Colonic mucosa (tissue), 1 donor: Measurements from ENCODE around the gene KLHL29.

DNA sequence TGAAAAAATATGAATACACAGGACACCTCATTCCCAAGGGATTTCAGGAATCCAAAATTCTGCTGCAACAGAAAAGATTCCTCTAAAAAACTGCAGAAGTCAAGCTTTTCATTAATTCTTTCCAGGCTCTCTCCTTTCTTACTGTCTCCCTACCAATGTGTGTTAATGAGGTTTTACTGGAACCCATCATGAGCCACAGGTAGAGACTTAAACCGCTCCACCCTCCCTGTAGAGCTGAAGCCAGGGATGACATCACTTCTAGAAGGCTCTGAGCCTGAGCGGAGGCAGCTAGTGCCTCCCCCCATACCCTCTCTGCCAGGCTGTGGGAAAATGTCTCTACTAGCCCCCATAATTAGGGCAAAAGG, 3.3 kb downstream of the SDC1 start:
- PRO-cap: no peak

DNA sequence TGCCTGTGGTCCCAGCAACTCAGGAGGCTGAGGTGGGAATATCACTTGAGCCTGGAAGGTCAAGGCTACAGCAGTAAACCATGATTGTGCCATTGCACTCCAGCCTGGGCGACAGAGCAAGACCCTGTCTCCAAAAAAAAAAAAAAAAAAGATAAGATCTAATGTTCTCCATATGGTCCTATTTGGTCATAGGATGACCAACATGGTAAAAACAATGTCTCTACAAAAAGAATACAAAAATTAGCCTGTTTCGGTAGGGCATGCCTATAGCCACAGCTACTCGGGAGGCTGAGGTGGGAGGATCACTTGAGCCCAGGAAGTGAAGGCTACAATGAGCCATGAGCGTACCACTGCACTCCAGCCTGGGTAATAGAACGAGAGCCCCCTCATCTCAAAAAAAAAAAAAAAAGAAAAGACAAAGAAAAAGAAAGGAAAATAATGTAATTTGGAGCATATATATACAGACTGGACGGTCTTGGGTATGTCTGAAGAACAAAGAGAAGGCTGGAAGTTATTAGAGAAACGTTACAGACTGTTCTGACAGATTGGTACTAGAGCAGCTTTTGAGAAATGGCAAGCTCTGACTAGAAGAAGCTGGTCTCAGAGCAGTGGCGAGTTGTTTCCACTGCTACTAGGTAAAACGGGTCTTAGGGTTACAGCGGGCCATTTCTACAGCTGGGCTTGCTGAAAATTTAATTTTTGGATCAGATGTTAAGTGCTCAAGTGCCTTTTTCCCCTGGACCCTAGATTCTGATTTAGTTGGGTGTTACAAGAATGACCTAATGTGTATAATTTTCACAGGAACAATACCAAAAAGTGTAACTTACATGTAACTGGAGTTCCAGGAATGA, 21.4 kb downstream of the PUM2 start:
- PRO-cap: no peak

- PRO-cap: no peak
Observed at GRCh38 chr2:20447424-20447667, 472 bp downstream of the RHOB start.

GRCh38 chr2:20529854-20530235, 83.0 kb downstream of the RHOB start:
- PRO-cap: no peak

DNA sequence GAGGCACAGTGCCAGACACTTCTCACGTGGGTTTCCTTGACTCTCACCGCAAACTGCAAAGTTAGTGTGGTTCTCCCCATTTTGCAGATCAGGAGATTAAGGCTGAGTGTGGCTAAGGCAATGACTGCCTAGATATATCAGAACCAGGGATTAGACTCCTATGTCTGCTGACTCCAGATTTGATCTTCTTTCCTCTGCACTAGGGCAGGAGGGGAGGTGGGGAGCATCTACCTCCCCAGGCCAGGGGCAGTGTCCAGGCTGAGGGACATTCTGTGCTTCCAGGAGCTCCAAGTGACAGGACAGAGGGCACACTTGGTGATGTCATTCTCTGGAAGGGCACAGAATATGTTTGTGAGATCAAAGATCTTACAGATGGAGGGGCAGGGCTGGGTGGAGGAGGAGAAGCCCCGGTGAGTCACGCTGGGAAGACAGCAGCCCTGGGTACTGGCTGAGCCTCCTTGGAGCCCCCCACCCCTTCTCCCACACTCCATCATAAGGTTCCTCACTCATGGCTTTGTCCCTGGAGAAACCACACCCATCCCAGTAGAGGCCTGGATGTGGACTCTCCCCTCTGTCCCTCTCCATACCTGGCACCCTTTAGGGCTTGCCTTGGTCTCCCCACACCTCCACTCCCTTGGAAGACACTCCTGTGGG, 92.4 kb downstream of the RHOB start:
- PRO-cap: no peak

- PRO-cap: no peak
Observed at GRCh38 chr2:20573790-20574423, 77.0 kb downstream of the HS1BP3 start.

GRCh38 chr2:20595200-20595864, 55.6 kb downstream of the HS1BP3 start:
- PRO-cap: bidirectional peak, plus-strand start at chr2:20595761, minus-strand start at chr2:20595638

GRCh38 chr2:20604445-20605333, 46.2 kb downstream of the HS1BP3 start:
- PRO-cap: no peak

DNA sequence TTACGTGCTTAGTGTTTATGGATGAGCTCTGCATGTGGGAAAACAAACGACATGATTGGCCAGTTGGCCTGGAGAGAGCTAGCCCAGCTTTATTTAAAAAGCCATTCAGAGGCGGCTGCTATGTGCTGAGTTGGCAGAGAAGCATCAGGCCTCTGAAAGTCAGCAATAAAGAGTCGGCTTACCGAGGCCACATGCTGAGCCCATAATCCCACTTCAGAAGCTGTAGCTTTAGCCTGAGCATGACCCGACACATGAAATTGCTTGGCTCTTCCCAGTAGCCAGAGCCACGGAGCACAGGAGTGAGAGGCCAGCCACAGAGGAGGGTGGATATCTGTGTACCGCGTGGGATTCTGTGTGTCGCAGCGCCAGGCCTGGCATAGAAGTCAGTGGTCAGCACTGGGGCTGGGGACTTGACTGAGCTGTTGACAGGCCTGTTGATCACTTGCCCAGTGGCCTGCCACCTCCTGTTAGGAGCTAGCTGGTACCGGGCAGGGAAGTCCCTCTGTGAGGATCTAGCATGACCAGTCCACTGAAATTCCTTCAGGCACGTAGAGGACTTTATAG, 36.2 kb downstream of the HS1BP3 start:
- PRO-cap: no peak

- PRO-cap: no peak
Observed at GRCh38 chr2:20689263-20689536, 22.3 kb downstream of the GDF7 start.

DNA sequence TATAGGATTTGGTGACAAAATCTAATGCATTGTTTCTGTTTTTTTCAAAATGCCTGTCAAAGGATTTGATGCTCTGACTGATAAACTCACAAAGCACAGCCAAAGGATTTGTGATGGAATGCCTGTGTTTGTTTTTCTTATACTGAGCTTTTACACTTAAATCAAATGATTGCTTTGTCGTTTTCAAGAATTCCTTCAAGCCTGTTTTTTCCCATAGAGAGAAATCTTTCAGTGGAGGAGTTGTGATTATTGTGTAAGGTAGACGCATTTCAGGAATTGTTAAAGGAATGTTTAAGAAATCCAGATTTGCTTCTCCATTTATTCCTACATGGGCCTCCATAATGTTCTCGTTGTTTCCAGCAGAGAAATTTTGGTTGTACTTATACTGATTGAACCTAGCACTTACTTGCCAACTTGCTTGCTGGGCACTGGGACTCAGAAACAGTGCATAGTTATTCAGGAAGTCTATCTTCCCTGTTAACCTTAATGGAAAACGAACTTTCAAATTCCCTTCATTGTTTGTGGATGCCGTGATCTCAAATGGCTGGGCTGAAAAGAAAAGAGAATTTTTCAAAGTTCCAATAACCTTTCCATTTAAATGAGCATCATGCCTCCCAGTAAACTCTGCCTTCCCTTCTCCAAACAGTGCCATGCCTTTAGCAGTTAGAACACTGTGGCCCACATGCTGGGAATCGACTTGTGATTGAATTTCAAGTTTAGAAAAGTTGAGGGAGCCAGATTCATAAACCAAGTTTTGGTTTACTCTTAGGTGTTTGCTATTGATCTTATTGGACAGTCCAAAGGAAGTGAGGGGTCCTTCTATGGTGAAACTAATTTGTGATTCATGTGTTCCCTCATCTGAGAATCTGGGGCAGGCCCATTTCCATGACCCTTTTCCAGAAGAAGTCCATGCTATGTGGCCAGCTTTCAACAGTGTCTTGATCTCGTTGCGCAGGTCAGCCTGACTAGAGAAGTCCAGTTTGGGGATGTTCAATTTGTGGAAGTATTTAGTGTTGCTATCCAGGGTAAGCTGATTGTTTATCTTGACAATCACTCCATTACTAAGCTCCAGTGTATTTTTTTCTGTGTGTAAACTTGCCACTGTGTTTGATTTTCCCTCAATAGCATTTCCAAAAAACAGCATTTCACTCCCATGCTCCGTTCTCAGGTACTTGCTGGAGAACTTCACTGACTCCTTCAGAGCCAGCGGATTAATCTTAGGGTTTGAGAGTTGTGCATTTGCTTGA, 36.3 kb downstream of the APOB start:
- PRO-cap: no peak

- PRO-cap: no peak
Observed at GRCh38 chr2:21010774-21011415, 33.0 kb downstream of the APOB start.

GRCh38 chr2:21014872-21015491, 28.9 kb downstream of the APOB start:
- PRO-cap: no peak

- PRO-cap: bidirectional peak, plus-strand start at chr2:23385200, minus-strand start at chr2:23385019
Observed at GRCh38 chr2:23384957-23385732, at the start of gene KLHL29. KLHL29 (plus strand) TSS chr2:23385179.

GRCh38 chr2:23385733-23386330, 853 bp downstream of the KLHL29 start:
- PRO-cap: unidirectional peak, minus-strand start at chr2:23385947

GRCh38 chr2:23467363-23467700, 82.4 kb downstream of the KLHL29 start:
- PRO-cap: no peak

DNA sequence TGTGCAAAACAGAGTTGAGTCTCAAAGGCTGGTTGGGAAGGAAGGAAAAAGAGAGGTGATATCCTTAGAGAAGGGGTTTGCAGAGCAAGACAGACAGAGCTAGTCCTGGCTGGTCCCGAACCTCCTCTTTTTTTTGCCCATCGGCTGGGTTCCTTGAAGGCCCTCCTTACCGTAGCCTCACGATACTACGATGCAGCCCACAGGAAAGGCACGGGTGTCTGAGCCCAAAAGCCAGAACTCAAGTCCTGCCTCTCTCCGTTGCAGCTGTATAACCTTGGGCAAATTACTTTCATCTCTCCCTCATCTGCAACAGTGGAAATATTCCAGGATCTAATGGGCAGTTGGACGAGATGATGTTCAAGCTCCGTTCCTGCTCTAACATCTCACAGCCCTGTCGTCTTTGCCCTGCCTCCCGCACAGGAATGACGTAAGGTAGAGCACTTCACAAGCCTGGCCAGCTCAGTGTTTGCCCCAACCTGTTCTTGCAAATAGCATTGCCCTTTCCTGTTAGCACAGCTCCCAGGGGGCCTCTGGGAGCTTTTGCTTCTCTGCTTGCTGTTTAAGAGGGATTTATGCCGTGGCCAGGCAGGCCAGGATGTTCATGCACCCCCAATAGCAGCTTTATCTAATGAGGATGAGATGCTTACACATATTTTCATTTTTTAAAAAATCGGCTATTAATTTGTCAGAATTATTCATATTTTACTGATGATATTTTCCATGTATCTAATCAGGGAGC, 107.9 kb downstream of the KLHL29 start:
- PRO-cap: no peak

DNA sequence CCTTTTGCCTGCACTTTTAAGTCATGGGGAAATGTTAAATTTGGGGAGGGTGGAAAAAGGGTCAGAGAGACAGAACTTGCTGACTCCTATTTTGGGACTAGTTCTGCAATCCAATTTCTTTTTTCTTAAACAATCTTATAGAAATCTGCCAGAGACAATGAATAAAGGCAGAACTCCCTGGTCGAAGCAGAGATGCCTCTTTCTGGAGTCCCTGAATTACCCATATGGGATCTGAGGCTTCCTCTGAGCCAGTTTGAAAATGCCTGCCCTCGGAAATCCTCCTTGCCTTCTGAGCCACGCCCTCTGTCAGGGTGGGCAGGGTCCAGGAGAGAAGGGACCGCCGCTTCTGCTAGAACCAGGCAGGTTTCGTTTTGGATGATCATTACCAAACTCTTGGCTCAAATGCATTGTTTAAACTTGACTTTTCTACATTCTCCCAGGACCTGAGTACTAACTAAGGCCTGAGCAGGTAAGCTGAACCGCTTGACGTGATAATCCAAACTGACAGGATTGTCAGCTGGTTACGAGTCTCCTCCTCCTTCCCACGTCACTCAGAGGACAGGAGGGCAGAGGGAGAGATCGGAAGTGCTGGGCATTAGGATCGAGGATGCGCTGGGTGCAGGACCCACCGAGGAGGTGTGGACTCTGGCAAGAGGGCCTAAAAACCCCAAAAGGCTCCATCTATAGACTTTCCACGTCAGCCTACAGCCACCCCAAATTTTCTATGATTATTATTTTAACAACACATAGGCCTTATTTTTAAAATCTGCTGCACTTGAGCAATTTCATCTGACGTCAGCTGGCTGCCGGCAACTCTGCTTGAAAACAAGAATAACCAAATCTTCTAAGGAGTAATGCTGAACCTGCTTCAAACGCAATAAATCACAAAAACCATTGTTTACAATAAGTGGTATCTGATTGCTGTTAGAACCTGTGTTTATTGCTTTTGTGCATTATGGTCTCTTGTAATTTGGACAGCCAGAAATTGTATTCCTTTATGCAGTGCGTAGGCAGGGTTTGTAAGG, 128.5 kb downstream of the KLHL29 start:
- PRO-cap: unidirectional peak, plus-strand start at position 598 of the sequence

- PRO-cap: no peak
Observed at GRCh38 chr2:23533097-23533613, 148.2 kb downstream of the KLHL29 start.

- PRO-cap: no peak
Observed at GRCh38 chr2:23541385-23542255, 156.6 kb downstream of the KLHL29 start.